HepG2 (cell line): ENCODE measurements around a stretch of chrX.

DNA sequence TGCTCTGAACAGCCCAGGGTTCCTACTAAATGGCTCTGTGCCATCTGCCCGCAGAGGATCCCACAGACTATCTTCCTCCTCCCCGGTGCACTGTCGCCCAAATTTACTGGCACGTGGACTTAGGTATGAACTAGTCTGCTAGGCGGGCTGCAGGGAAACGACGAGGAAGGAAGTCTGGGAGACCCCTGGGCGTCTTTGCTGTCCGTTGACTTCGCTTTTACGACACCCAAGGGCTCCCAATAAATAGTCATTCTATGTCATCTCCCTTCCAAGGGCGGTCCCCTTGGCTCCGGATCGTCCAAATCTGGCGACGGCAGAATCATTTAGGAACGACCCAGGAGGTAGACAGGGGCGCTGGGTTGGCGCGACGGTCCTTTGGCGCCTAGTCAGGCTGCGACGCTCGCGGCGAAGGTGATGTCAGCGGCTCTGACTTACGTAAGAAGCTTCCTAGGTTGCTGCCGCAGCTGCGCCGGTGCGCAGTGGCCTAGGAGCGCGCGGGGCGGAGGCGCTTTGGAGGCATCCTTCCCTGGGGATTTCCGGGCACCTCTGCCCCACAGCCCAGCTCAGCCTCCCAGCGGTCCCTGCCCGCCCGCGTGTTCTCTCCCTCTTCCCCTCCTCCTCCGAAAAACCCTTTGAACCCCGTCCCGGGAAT, 2.2 kb downstream of the NHS start:
- RRBS, 2 experiments: 11% methylated on average over 11 of the region's 46 CpGs
CAGE:
- cytosol, long polyA minus RNA: no peak
- cytosol, long polyA plus RNA: no peak
- long polyA plus RNA: no peak
- nucleus, long polyA minus RNA: no peak
- nucleus, long polyA plus RNA: no peak

- RRBS, 2 experiments: no CpG with 5 or more reads among the region's 5 CpGs
CAGE:
- cytosol, long polyA minus RNA: no peak
- cytosol, long polyA plus RNA: no peak
- long polyA plus RNA: no peak
- nucleus, long polyA minus RNA: no peak
- nucleus, long polyA plus RNA: no peak
Measured at GRCh38 chrX:17379674-17380264, 4.8 kb downstream of the NHS start.

GRCh38 chrX:17414252-17414862, 39.4 kb downstream of the NHS start:
- RRBS, 2 experiments: no CpG with 5 or more reads among the region's 9 CpGs
CAGE:
- cytosol, long polyA minus RNA: no peak
- cytosol, long polyA plus RNA: no peak
- long polyA plus RNA: no peak
- nucleus, long polyA minus RNA: no peak
- nucleus, long polyA plus RNA: no peak

DNA sequence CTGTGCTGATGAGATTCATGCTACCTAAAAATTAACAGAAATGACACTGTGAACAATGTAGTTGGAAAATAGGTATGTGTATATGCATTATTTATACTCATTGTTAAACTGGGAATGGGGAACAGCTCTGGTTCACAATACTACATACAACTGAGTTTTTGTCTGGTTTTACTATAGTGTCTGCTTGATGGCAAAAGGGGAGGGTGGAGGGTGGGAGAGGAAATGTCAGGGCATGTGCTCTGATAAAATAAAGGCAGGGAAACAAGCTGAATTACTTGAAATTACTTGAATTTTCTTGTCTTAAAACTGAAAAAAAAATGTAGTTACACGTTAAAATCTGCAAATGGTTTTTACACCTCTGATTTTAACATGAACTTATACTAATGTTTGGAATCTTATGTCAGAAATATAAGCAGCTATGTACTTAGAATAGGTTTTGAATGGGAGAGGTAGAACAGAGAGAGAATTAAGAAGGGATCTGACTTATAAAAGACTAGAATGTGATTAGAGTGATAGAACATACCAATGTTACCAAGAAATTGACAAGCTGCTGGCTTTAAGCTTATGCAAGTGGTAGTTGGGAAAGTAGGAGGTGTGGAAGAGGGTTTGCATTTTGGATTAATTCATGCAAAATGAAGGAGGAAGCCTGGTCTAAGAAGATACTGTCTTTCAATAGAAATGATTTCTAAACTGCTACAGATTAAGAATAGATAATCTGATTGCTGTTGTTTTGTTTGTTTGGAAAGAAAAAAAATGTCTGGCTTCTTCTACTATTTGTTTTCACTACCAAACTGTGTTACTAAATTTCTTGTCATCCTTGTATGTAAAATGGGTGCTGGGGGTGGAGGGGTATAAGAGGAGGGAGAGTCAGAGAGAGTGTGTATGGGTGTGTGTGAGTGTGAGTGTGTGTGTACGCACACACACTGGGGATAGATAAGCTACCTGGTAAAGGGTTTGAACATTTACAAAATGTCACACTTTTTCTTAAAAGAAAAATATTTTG, 3.4 kb upstream of the SCML1 start:
- RRBS, 2 experiments: no CpG with 5 or more reads among the region's 2 CpGs
CAGE:
- cytosol, long polyA minus RNA: no peak
- cytosol, long polyA plus RNA: no peak
- long polyA plus RNA: no peak
- nucleus, long polyA minus RNA: no peak
- nucleus, long polyA plus RNA: no peak

- RRBS, 2 experiments: no CpG with 5 or more reads among the region's 5 CpGs
CAGE:
- cytosol, long polyA minus RNA: no peak
- cytosol, long polyA plus RNA: no peak
- long polyA plus RNA: no peak
- nucleus, long polyA minus RNA: no peak
- nucleus, long polyA plus RNA: no peak
Measured at GRCh38 chrX:17735867-17736162, 1.5 kb upstream of the SCML1 start.

DNA sequence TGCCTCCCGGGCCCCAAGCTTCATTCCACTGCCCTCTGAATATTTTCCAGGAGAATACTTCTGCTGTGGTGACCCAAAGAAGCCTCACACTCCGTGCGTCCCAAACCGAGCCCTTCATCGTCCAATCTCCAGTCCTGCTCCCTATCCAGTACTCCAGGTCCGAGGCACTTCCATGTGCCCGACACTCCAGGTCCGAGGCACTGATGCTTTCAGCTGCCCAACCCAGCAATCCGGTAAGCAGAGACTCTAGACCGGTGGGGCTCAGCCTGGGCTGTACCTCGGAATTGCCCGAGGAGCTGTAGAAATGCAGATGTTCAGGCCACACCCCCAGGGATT, 21.6 kb downstream of the RS1 start:
- RRBS, 2 experiments: no CpG with 5 or more reads among the region's 12 CpGs
CAGE:
- cytosol, long polyA minus RNA: no peak
- cytosol, long polyA plus RNA: no peak
- long polyA plus RNA: no peak
- nucleus, long polyA minus RNA: no peak
- nucleus, long polyA plus RNA: no peak

- RRBS, 2 experiments: no CpG with 5 or more reads among the region's 12 CpGs
CAGE:
- cytosol, long polyA minus RNA: no peak
- cytosol, long polyA plus RNA: no peak
- long polyA plus RNA: no peak
- nucleus, long polyA minus RNA: no peak
- nucleus, long polyA plus RNA: no peak
Measured at GRCh38 chrX:18675498-18675807, 3.5 kb upstream of the RS1 start.

DNA sequence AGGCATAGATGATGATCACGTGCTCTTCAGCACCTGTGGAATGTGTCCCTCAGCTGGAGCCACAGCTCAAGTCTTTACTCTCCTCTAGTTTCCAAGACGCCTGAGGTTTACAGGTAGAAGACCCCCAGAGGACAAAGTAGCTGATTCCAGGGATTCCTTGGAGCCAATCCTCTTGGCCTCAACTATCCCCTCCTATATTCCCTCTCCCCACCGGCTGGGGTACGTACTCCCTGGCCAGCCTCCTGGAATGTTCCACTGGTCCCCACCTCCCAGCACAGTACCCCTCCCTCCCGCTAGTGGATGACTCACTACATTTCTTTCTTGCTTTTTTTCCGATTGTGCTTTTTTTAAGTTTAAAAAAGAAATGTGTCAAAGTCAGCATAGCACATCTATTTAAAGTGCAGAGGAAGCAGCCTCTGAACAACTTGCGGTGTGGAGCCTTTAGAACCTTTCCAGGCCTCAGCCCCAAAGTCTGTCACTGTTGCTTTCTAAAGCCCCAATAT, 98.4 kb downstream of the PHKA2 start:
- RRBS, 2 experiments: no CpG with 5 or more reads among the region's 7 CpGs
CAGE:
- cytosol, long polyA minus RNA: no peak
- cytosol, long polyA plus RNA: no peak
- long polyA plus RNA: no peak
- nucleus, long polyA minus RNA: no peak
- nucleus, long polyA plus RNA: no peak

DNA sequence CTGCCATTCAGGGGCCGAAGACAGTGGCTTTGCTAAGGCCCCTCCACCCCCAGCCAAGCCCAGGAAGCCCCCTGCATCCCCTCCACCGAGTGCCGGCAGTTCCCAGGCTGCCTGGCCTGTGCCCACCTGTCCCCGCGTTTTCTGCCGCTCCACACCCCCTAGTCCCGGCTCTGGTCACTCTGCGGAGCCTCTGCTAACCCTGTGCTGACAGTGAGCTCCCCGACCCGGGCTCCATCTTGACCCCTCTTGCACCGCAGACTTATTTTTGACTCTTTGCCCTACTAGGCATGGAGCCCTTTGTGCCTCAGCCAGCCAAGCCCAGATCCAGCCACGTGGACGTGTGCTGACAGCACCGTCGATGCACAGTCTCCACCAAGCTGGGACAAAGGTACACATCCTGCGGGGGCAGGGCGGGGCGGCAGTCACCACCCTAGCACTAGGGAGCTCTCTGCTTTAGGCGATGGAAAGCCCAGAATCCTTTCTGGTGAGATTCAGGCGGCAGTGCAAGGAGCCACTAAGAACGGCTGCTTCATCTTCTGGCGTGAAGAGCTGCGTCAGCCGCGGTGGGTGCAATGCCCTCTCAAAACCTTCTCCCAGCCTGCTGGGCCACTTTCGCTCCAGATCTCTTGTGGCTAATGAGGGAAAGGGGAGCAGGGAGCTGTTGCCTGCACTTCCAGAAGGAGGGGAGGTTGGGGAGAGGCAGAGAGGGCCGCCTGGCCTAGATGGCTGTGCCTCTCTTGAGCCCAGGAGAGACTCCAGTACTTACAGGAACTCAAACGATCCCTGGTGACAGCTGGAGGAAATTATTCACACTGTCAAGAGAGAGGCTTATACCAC, 96.5 kb downstream of the PHKA2 start:
- RRBS, 2 experiments: 13 to 15% methylated on average over 8 of the region's 28 CpGs
CAGE:
- cytosol, long polyA minus RNA: no peak
- cytosol, long polyA plus RNA: no peak
- long polyA plus RNA: no peak
- nucleus, long polyA minus RNA: no peak
- nucleus, long polyA plus RNA: no peak

DNA sequence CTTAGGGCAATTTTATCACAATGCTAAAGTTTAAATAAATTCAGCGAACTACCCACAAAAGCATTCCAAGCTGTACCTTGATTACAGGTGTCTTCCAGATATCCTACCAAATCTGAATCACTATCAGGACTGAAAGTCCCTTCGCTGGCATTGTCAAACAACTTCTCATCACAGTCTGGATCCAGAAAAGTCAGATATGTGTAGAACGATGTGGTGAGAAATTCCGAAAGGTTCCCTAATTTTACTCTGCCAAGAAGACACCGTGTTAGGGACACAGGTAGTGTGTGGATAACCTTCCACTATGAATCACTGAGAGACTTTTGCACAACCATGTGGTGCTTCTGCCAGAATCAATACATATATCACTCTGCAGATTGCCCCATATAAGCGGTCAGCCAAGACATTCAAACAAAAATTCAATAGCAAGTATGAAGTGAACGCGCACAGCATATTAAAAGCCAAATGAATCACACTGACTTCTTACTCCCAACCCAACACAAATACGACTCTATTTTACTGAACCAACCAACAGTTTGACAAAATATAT, 63.9 kb downstream of the PHKA2 start:
- RRBS, 2 experiments: no CpG with 5 or more reads among the region's 9 CpGs
CAGE:
- cytosol, long polyA minus RNA: no peak
- cytosol, long polyA plus RNA: no peak
- long polyA plus RNA: no peak
- nucleus, long polyA minus RNA: no peak
- nucleus, long polyA plus RNA: no peak

- RRBS, 2 experiments: no CpG with 5 or more reads among the region's 11 CpGs
CAGE:
- cytosol, long polyA minus RNA: no peak
- cytosol, long polyA plus RNA: no peak
- long polyA plus RNA: no peak
- nucleus, long polyA minus RNA: no peak
- nucleus, long polyA plus RNA: no peak
Measured at GRCh38 chrX:19545855-19546208, 30.5 kb upstream of the MAP3K15 start.

DNA sequence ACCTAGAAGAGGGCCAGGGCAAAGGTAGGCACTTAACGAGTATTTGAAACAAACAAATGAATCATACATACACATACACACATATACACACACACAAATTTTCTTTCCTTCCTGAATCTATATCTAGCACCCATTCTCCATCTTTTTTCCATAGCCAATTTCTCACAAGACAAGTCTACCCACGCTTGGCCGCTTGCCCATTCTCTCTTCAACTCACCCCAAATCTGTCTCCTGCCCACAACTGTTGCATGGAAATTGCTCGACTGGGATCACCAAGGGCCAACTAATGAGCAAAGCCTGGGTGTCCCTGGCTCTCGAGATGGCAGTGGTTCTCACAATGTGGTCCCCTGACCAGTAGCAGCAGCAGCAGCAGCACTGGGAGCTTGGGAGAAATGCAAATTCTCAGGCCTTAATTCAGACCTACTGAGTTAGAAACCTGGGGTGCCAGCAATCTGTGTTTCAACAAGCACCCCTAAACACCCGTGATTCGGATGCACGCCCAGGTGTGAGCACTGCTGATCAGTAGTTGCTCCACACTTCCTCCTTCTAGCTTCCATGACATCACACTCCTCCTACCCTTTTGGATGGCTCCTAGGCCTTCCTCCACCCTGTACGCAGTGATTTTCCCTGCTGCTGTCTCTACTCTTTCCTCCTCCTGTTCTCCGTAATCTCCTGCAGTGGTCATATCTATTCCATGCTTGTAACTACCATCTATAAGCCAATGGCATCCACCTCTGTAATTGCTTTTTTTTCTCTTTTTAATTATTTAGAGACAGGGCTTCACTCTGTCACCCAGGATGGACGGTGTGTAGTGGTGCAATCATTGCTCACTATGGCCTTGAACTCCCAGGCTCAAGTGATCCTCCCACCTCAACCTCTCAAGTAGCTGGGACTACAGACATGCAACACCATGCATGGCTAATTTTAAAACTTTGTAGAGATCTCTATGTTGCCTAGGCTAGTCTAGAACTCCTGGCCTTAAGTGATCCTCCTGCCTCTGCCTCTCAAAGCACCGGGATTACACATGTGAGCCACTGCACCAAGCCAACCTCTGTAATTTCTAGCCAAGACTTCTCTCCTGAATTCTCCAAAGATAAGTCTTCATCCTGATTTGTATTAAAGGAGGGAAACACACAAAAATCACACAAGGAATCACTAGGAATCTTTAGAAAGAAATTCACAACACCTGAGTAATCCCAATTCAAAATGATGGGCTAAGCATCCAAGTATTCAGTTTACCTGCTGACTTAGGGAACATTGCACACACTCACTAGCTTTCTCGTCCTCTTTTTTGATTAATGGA, 65.3 kb upstream of the MAP3K15 start:
- RRBS, 2 experiments: no CpG with 5 or more reads among the region's 13 CpGs
CAGE:
- cytosol, long polyA minus RNA: no peak
- cytosol, long polyA plus RNA: no peak
- long polyA plus RNA: no peak
- nucleus, long polyA minus RNA: start-site peak on the minus strand centred at position 600 of the sequence, 62 bp wide, 17 reads
- nucleus, long polyA plus RNA: no peak

DNA sequence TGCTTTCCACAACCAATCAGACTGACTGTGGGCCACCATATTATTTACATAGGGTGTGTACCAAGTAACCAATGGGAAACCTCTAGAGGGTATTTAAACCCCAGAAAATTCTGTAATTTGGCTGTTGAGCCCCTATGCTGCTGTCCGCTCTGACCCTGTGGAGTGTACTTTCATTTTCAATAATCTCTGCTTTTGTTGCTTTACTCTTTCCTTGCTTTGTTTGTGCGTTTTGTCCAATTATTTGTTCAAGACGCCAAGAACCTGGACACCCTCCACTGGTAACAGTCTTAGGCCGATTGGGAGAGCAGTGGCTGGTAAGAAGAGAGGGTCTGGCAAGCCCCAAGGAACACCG, 125.5 kb upstream of the MAP3K15 start:
- RRBS, 2 experiments: no CpG with 5 or more reads among the region's 5 CpGs
CAGE:
- cytosol, long polyA minus RNA: no peak
- cytosol, long polyA plus RNA: no peak
- long polyA plus RNA: no peak
- nucleus, long polyA minus RNA: no peak
- nucleus, long polyA plus RNA: no peak

CAGE:
- cytosol, long polyA minus RNA: no peak
- cytosol, long polyA plus RNA: no peak
- long polyA plus RNA: no peak
- nucleus, long polyA minus RNA: no peak
- nucleus, long polyA plus RNA: no peak
Measured at GRCh38 chrX:19649284-19649483, 133.9 kb upstream of the MAP3K15 start.

GRCh38 chrX:19874908-19875495, 12.4 kb downstream of the SH3KBP1 start:
- RRBS, 2 experiments: no CpG with 5 or more reads among the region's 13 CpGs
CAGE:
- cytosol, long polyA minus RNA: no peak
- cytosol, long polyA plus RNA: no peak
- long polyA plus RNA: no peak
- nucleus, long polyA minus RNA: no peak
- nucleus, long polyA plus RNA: no peak

DNA sequence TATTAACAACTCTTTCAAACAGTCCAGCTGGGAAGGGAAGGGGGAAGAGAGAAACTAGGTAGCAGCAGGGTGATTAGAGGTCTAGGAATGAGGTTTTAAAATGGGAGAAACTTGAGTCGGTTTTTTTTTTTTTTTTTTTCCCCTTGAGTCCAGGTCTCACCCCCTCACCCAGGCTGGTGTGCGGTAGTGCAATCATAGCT, 4.3 kb downstream of the BCLAF3 start:
- RRBS, 2 experiments: no CpG with 5 or more reads among the region's 2 CpGs
CAGE:
- cytosol, long polyA minus RNA: no peak
- cytosol, long polyA plus RNA: no peak
- long polyA plus RNA: no peak
- nucleus, long polyA minus RNA: no peak
- nucleus, long polyA plus RNA: no peak

DNA sequence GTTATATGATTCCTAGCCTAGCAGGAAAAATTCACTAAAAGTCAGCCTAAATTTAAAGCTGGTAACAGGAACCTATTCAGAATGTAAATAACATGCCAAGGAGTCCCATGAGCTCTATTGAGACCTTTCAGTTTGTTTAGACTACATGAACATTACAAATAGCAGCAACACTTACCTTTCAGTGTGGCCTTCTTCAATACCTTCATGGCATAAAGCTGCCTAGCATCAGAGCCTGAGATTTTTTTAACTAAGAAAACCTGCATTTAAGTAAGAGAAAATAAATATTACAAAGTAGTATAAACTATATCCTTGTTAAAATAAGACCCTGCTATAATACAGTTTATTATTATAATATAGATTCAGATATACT, 62.2 kb upstream of the EIF1AX start:
CAGE:
- cytosol, long polyA minus RNA: no peak
- cytosol, long polyA plus RNA: no peak
- long polyA plus RNA: no peak
- nucleus, long polyA minus RNA: no peak
- nucleus, long polyA plus RNA: no peak

DNA sequence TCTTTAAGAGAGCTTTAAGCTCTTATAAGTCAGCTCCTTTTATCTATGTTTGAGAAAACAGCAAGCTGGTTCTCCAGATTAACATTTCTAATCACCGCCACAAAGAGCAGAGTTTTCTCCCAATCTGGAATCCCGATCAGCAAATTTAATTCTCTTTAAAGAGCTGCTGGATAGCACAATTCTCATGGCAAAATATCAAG, 48.8 kb downstream of the RPS6KA3 start:
- RRBS, 2 experiments: no CpG with 5 or more reads among the region's 2 CpGs
CAGE:
- cytosol, long polyA minus RNA: no peak
- cytosol, long polyA plus RNA: no peak
- long polyA plus RNA: no peak
- nucleus, long polyA minus RNA: no peak
- nucleus, long polyA plus RNA: no peak

- RRBS, 2 experiments: 2 to 6% methylated on average over 5 of the region's 34 CpGs
CAGE:
- cytosol, long polyA minus RNA: no peak
- cytosol, long polyA plus RNA: no peak
- long polyA plus RNA: no peak
- nucleus, long polyA minus RNA: start-site peak on the minus strand at chrX:20266038-20266048, 26 reads; start-site peak on the minus strand at chrX:20266153-20266167, 24 reads; start-site peak on the minus strand at chrX:20266228-20266255, 32 reads; start-site peak on the minus strand at chrX:20266309-20266315, 21 reads
- nucleus, long polyA plus RNA: no peak
Measured at GRCh38 chrX:20265956-20266369, 746 bp downstream of the RPS6KA3 start.

DNA sequence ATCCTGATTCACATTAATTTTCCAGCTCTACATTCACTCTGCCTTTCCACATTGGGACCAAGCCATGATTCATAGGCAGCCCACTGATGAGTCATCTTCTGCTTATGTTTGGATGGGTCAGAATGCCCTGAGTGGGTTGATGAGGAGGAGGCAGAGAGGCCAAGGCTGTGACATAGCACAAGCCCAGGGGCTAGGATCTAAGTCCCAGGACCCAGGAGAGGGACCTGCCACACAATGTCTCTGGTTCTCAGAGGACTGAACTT, 247.7 kb upstream of the RPS6KA3 start:
CAGE:
- cytosol, long polyA minus RNA: no peak
- cytosol, long polyA plus RNA: no peak
- long polyA plus RNA: no peak
- nucleus, long polyA minus RNA: no peak
- nucleus, long polyA plus RNA: no peak